Helper T cell (primary cell): ENCODE measurements around a stretch of chr16.

DNA sequence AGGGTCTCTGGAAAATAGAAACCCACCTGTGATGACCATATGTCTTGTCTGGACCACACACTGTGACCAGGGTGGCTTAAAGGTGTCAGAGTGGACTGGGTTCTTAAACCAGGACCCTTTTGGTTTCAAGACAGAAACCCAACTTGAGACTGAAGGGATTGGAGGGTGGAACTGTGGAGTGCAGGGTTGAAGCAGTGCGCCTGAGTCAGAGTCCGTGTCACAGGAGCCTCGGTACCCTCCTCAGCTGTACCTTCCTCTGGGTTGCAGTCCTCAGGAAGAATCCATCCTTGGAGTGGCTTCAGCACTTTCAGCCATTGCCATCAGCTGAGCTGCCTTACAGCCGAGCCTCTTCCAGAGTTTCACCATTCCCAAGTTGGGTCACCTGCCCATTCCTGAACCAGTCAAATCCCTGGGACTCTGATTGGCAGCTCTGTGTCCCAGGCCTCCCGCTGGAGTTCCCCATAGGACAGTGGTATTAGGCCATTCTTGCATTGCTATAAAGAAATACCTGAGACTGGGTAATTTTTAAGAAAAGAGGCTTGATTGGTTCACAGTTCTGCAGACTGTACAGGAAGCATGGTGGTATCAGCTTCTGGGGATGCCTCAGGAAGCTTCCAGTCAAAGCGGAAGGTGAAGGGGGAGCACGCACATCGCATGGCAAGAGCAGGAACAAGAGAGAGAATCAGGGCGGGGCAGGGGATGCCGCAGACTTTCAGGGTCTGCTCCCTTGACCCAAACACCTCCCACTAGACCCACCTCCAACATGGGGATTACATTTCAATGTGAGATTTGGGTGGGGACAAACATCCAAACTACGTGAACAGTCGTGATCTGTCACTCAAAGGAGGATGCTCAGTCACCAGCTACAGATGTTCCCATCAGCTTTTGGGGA lies 28.1 kb downstream of the GPT2 start:
- PRO-cap, 2 experiments, result no peak in any of the 2 experiments

- PRO-cap, 2 experiments, result no peak in any of the 2 experiments
These were observed 31.1 kb downstream of the GPT2 start for GRCh38 chr16:46914747-46916077.

DNA sequence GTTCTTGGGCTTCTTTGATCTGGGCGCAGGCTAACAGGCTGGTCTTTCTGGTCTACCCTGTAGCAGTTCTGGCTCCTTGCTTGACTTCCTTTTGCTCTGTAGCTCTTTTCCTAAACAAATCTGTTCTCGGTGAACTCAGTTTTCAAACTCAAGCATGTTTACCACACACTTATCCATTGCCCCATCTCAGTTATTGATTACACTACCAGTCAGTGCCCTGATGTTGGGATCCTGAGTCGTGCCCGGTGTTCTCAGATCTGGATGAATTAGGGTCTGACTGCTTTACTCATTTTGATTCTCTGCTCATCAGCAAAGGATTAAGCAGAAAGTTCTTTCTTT lies 36.5 kb downstream of the GPT2 start:
- PRO-cap, 2 experiments, result no peak in any of the 2 experiments

- PRO-cap, 2 experiments, result no peak in any of the 2 experiments
These were observed 42.8 kb downstream of the DNAJA2 start for GRCh38 chr16:46930456-46931371.

DNA sequence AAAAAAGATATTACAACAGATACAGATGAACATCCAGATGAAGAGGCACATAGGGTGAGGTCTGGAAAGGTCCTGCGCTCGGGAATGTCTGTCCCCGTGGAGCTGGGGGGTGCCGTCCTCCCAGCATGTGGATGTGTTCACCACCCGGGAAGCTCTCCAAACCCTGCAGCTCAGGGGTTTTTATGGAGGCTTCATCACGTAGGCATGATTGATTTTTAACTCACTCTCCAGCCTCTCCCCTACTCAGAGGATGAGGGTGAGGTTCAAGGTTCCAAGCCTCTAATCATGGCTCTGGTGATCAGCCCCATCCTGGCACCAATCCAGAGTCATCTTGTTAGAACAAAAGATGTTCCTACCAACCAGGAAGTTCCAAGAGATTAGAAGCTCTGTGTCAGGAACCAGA lies 85.1 kb upstream of the DNAJA2 start:
- PRO-cap, 2 experiments, result no peak in any of the 2 experiments

DNA sequence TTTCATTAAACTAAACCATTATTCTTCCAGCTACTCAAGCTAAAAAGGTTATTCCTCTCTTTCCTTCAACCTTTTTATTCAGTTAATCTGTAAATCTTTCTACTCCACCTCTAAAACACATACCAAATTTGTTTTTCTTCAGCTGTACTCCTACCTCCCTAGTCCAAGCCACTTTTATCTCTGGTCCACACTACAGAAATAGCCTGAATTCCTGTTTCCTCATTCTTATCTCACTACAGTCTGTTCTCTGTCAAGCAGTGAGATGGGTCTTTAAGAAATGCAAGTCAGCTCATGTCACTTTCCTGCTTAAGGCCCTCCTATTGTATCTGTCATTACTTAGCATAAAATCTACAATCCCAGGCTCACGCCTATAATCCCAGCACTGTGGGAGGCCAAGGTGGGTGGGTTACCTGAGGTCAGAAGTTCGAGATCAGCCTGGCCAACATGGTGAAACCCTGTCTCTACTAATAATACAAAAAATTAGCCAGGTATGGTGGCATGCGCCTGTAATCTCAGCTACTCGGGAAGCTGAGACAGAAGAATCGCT lies 7.0 kb downstream of the PHKB start:
- PRO-cap, 2 experiments, result no peak in any of the 2 experiments

- PRO-cap, 2 experiments, result no peak in any of the 2 experiments
These were observed 189.5 kb downstream of the PHKB start for GRCh38 chr16:47650761-47650968.

GRCh38 chr16:47698979-47699595 lies 238.0 kb downstream of the PHKB start:
- PRO-cap, 2 experiments, result no peak in any of the 2 experiments

DNA sequence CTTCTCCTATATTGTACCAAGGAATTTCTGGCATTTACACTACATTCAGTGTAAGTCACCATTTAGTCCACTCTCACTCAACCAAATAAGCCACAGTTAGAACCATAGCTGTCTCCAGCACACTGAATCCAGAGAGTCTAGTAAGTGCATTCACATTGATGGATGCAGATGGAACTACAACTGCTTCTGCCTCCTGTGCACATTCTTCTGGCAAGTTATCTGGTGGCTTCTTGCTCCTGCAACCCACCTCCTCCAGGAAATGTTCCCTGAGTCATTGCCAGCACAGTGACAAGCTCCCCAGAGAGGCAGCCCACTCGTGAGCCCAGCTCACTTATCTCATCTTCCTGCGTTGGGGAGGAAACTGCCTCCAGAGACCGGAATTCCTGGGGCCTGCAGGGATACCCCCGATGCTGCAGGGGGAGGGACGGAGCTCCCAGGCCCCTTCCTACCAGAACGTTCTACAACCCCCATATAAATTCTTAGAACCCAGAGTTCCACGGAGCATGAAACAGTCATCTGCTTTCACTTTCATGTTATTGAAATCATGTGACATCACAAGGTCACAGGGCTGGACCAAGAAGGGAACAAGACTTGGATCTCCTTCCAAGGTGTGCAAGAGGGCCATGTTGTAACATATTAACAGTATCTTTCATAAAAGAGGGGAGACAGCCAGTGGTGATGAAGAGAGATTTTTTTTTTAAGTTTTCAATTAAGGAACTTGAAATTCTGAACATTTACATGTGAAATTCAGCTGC lies 318.5 kb downstream of the PHKB start:
- PRO-cap, 2 experiments, result peak in 2 of 2 experiments; most common minus-strand start position 473 of the sequence (in 2)

GRCh38 chr16:47887483-47888185 lies 268.2 kb downstream of the ABCC12 start:
- PRO-cap, 2 experiments, result no peak in any of the 2 experiments

DNA sequence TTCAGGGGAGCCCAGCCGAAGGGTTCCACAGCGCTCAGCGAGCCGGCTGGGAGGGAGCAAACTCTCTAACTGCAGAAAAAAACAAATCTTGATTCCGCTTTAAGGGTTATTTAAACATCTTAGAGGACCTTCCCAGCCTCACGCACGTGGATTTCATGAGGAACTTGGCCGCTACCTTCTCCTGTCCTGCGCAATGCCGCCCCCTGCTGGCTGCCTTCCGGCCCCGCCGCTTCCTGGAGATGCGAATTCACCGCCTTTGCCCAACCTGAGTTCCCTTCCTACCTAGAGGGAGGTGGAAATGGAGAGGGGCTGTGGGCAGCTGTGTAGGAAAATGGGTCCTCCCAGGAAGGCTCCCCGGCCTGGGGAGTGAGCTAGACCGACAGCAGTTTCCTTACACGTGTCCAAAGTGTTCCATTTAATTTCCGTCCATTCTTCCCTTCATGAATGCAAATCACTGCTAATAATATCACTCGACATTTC lies 964 bp upstream of the ABCC12 start:
- PRO-cap, 2 experiments, result no peak in any of the 2 experiments

DNA sequence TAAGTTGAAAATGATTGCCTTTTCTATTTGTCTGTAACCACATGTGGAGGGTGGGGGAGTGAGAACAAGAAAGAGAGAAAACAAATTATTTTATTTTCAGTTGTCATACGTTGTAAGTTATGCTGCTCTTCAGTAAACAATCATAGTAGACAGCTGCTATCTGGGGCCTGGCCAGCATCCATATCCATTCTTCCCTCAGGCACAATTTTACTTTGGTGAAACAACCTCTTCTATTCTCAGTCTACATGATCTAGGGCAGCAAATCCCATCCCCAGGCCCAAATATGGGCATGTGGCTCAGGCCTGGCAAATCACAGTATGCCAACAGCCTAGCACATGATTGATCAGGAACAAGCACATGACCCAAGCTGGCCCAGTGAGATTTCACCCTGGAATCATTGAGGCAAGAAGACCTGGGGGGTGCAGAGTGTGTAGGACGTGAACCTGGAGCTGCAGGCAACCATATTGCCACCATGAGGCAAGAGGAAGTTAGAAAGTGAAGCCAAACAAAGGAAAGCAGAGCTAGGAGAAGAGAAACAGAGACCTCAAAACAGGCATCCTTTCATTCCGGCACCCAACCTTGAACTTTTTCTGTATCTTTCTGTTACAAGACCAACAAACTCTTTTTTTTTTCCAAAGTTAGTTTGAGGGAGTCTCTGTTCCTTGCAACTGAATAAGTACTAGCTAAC lies 10.2 kb upstream of the ABCC12 start:
- PRO-cap, 2 experiments, result no peak in any of the 2 experiments

GRCh38 chr16:48341571-48342127 lies 43.6 kb downstream of the SIAH1 start:
- PRO-cap, 2 experiments, result no peak in any of the 2 experiments

- PRO-cap, 2 experiments, result no peak in any of the 2 experiments
These were observed 42.5 kb downstream of the SIAH1 start for GRCh38 chr16:48342363-48343462.

GRCh38 chr16:48350843-48351271 lies 34.4 kb downstream of the SIAH1 start:
- PRO-cap, 2 experiments, result no peak in any of the 2 experiments

GRCh38 chr16:48361541-48362398 lies 23.4 kb downstream of the SIAH1 start:
- PRO-cap, 2 experiments, result no peak in any of the 2 experiments

DNA sequence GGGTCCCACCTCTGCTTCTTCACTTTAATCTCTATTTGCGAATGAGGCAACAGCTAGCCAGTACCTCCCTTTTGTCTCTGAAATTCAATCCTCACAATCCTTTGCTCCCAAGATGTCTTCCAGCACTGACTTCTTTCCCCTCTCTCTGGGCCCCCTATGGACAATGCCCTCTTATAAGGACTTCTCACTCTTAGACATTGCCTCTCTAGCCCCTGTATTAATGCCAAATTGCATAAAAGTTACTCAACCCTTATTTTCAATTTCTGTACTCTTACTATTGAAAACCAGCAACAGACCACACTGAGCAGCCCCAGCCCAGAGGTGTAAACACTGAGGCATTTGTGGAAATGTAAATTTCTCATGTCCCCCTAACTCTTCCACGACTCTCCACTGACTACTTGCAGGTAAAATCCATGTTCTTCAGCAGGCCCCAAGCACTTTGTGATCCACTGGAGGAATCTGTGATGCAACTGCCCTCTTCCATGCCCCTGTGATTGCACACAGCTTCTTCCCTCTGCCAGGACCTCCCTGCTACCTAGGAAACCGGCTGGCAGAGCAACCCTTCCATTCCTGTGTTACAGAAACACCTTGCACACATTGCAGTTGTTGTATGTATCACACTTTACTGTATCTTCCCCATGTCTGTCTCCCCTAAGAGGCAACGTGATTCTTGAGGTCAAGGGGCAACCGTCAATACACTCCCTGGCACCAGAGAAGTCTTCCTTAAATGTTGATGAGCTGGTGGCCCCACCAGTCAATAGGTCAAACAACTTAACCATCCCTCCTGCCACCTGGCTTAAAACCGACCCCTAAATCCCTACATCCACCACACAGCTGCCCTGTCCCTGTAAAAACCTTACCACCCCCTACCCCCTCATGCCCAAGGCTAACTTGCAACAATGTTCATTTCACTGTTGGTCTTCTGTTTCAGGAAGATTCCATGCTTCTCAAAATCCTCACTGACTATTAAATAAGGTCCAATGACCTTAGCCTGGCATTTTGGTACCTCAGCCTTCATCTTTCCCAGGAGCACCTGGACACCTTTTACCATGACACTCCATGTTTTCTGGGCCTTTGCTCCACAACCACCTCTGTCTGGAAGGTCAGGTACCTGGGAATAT lies 4.2 kb downstream of the N4BP1 start:
- PRO-cap, 2 experiments, result no peak in any of the 2 experiments

DNA sequence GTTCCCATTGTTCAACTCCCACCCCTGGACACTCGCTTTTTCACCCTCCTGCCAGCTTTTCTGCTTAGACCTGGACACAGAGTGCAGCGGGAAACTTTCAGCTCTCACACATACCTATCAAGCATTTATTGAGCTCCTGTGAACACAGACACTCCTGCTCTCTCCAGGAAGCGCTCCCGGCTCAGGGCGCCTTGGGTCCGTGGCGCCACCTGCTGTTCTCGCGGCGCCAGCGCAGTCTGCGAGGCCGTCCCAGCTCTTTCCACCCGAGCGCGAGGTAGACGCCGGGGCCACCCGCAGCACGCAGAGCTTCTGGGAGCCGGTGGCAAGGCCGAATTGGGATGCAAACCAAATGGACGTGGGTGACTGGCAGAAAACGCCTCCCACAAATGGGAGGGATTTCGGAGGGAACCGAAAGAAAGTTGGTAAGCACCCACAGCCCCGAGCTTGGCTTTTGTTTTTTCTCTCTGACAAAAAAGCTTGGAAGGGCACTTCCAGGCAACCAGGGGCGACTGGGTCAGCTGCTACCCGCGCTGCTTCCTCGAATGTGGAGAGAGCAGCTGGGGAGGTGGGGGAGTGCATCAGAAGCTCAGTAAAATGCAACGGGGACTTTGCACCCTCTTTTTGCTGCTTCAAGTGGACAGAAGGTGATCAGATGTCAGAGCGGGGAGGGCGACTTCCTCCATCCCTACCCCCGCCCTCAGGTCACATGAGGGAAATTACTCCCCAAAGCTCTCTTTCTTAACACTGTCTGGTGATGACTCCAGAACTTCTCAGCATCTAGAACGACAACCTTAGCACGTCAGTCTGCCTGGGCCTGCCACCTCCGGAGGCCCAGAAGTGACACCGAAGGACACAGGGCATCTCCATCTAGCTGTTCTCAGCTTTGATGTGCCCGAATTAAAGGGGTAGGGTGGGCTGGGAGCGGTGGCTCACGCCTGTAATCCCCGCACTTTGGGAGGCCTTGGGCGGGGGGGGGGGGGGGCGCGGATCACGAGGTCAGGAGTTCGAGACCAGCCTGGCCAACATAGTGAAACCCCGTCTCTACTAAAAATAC lies 13.5 kb upstream of the N4BP1 start:
- PRO-cap, 2 experiments, result no peak in any of the 2 experiments

DNA sequence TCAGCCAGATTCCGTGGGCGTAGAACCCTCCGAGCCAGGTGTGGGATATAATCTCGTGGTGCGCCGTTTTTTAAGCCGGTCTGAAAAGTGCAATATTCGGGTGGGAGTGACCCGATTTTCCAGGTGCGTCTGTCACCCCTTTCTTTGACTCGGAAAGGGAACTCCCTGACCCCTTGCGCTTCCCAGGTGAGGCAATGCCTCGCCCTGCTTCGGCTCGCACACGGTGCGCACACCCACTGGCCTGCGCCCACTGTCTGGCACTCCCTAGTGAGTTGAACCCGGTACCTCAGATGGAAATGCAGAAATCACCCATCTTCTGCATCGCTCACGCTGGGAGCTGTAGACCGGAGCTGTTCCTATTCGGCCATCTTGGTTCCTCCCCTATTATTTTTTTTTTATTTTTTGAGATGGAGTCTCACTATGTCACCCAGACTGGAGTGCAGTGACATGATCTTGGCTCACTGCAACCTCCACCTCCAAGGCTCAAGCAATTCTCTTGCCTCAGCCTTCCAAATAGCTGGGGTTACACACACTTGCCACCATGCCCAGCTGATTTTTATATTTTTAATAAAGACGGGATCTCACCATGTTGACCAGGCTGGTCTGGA lies 164.3 kb upstream of the N4BP1 start:
- PRO-cap, 2 experiments, result no peak in any of the 2 experiments

- PRO-cap, 2 experiments, result no peak in any of the 2 experiments
These were observed 111.0 kb downstream of the CBLN1 start for GRCh38 chr16:49170647-49170982.